HGPS cell (cell line): ENCODE measurements around a stretch of chr9.

GRCh38 chr9:85716357-85716963 is 25.3 kb downstream of the AGTPBP1 start:
- RRBS: no CpG with 5 or more reads among the region's 4 CpGs

DNA sequence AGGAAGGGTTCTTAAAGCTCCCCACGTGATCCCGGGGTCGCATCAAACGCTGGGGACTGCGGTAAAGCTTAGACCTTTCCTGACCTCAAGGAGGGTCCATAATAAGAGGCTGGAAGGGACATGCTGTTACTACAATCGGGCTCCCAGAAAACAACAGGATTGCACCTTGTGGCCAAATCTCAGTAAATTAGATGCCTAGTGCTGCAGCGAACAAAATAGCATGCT is 548 bp upstream of the AGTPBP1 start:
- RRBS: 4% methylated on average over 2 of the region's 7 CpGs

DNA sequence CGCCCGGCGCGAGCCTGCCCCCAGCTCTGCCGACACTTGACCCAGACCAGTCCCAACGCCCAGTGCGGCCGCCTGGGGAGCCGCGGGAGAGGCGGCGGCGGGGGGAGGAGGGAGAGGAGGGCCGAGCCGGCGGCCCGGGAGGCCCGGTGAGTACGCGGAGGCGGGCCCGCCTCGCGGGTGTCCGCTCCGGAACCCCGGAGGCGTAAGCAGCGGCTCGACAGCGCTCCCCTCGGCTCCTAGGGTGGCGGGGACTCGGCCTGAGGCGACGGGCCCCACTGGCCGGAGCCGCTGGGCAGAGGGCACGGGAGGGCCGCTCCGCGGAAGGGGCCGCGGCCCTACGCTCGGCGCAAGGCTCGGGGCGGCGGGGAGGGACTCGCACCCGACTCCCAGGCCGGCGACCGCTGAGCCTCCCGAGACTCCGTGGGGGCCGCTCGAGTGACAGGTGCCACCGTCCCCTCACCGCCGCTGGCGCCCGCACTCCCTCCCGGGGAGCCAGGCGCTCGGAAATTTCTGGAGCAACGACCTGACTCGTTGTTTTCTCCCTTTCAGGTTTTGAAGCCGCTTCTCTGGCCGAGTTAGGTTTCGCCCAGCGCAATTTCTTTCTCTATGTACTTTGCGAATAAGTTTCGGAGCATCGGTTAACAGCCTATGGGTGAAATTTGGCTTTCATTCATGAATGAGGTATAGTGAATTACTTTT is 63.8 kb upstream of the AGTPBP1 start:
- RRBS: no CpG with 5 or more reads among the region's 76 CpGs

GRCh38 chr9:85940673-85940976 is 321 bp upstream of the NAA35 start:
- RRBS: 0% methylated on average over 1 of the region's 21 CpGs

DNA sequence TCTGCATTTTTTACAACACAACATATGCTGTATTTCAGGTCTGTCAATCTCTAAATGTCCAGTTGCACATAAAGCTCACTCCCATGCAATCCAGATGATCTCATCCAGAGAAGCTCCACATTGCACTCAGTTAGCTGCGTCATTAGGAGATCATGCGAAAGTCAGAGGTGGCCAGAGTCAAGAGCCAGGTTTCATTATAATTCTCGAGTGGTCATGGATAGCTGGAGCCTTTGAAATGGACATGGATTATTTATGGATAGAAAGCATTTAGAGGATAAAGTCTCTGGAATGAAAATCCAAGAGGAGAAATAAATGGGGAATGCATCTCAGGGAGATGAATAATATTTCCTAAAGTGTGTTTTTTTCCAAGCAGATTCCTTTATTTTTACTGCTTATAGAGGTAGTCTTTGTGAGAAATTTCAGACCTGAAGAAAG is 232.2 kb downstream of the GAS1 start:
- RRBS: no CpG with 5 or more reads among the region's 3 CpGs

GRCh38 chr9:86945898-86946023 is 1.5 kb downstream of the GAS1 start:
- RRBS: 2% methylated on average over 19 of the region's 19 CpGs

DNA sequence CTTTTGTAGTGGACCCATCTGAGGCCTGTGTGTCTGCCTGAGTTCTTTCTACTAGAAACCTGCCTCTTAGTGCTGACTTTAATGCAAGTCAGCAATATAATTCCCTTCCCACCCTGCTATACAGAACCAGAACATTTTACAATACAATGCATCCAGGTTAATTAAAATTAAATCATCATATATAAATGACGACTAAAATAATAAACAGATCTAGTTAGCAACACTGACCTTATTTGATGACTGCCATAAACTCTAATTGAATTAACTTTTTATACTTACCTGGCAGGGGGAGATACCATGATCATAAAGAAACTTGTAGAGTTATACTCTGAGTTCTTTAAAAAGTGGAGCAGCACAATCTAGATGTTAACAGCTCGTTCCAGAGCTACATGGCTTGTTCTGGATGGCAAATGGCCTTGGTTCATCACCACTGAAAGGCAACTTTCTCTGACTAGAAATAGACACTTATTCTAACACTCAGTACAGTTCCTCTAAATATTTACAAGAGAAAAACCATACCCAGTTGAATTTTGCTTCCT is 82.8 kb upstream of the GAS1 start:
- RRBS: no CpG with 5 or more reads among the region's 2 CpGs

GRCh38 chr9:87041771-87042704 is 94.7 kb upstream of the GAS1 start:
- RRBS: no CpG with 5 or more reads among the region's 35 CpGs

DNA sequence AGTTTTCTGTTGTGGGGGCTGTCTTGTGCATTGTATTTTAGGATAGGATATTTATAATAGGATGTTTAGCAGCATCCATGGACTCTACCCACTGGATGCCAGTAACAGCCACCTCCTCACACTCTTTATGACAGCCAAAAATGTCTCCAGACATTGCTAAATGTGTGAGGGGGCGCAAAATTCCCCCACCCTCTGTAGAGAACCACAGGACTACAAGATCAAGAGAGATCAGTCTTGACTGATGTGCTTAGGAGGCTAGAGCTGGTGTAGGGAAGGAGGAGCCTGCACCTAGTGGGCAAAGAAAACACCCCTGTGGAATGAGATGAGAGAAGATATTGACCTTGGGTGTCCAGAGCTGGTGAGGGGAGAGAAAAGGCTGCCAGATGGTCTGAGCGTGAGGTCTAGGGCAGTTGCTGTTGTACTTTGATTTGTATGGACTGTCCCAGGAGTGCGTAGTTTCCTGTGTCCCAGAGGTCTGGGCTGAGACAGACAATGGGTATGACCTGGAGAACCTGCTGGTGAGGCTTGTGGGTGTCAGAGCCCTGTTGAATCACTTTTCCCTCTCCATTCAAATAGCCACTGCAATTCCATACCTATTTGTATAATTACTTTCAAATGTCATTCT is 16.3 kb downstream of the DAPK1 start:
- RRBS: no CpG with 5 or more reads among the region's 3 CpGs

DNA sequence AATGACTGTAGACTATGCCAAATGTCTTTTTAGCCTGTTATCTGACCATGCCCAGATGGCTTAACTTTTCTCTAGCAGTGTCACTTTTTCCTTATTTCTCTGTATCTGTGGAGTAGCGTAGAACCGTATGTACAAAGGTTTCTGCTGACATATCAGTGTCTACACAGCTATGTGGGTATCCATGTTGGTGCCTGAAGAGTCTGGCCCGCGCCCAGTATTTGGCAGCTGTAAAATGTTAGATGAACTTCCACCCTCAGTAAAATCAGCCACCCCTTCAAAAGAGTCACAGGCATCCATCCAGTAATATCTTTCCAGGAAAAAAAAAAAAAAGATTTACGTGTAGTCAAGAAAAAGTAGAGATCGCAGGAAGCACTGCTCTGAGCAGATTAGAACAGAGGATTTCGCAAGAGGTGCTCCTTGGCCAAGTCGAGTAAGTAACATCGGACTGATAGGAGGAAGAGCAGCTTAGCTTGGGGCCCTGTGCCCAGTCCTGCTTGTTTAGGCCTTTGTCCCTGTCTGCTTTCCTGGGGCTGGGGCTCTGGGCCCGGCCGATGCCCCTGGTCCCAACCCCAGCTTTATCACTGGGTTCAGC is 21.0 kb downstream of the DAPK1 start:
- RRBS: no CpG with 5 or more reads among the region's 11 CpGs

GRCh38 chr9:87751309-87751779 is 25.4 kb downstream of the CTSL start:
- RRBS: no CpG with 5 or more reads among the region's 3 CpGs

DNA sequence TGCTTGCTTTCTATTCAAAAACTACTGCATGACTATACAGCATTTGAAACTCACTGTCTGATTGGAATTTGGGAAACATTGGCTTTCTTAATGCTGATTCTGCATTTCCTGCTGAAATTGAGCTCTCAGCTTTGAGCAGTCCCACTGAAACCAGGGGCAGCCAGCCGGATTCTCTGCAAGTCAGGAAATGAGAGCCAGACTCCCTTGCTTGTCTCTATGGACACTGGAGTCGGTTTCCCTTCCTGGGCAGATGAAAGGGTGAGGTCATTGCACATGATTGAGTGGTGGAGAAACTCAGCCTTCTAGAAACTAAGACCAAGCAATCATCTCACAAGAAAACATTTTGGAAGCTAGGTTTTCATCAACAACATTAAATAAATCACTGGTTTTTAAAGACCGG is 119.8 kb upstream of the SPATA31C2 start:
- RRBS: no CpG with 5 or more reads among the region's 3 CpGs

DNA sequence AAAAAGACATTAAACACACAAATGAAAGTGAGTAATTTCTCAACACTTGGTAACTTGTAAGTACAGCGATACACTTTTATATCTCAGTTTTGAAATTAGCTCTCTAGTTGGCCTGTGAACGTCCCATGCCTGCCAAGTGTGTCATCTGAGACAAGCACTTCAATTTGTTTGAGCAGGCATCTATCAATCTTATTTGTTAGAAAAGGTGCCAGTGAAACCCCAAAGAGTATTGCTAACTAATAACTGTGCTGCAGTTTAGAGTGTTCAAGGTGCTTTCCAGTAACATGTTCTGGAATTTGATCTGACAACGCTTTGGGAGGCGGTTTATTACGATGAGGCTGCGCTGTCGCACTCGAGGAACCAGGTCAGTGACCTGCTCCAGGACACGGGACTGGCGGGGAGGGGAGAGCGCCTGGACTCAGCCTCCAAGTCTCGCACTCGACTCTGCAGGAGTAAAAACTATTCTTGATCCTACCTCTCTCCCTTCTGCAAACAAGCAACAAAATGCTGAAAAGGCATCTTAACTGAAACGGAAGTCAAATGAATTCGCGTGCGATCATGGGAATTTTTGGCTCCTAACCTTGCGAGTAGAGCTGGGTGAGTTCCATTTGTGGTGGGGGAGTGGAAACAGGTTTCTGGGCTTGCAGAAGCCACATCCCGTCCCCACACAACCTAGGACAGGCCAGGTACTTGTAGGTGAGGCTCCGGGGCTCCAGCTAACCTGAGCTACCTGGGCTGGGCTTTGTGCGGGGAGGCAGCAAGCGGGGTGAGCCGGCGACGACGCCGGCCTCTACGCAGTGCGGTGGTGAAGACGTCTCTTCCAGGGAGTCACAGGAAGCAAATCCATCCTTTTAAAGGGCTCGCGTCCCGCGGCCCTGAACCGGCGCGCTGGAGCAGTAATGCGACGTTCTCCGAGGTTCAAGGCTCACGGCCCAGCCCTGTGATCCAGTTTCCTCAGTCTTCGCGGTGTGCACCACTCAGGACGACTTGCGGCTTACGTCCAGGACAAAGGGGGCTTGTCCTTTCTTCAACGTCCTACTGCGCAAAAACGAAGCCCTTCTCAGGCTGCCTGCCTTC is 826 bp upstream of the SPIN1 start:
- RRBS: 3% methylated on average over 13 of the region's 49 CpGs

DNA sequence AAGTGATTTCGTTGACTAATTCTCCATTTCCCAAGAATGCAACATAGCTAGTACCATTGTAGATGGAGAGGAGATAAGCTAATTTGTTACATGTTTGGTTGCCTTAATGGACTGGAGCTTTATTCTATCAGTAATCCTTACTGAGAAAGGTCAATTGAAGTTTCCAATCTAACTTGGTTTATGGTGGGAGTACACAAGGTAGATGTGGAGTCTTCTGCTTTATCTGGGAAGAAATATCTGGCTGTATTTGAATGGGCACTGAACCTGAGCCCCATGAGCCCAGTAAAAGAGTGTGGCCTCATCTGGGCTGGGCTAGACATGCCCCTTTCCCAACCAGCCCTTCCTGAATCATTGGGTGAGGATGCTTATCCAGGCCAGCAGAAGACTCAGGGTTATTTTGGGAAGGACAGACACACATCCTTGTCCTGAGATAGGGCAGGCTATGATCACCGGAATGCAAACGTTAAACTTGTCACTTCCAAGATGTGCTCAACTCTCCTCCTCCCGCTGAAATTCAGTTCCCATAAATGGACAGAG is 69.7 kb downstream of the NXNL2 start:
- RRBS: no CpG with 5 or more reads among the region's 4 CpGs

- RRBS: 0% methylated on average over 3 of the region's 7 CpGs
Measured at GRCh38 chr9:88742441-88743007, 207.5 kb downstream of the NXNL2 start.

GRCh38 chr9:88803445-88803954 is 187.8 kb upstream of the S1PR3 start:
- RRBS: no CpG with 5 or more reads among the region's 3 CpGs

DNA sequence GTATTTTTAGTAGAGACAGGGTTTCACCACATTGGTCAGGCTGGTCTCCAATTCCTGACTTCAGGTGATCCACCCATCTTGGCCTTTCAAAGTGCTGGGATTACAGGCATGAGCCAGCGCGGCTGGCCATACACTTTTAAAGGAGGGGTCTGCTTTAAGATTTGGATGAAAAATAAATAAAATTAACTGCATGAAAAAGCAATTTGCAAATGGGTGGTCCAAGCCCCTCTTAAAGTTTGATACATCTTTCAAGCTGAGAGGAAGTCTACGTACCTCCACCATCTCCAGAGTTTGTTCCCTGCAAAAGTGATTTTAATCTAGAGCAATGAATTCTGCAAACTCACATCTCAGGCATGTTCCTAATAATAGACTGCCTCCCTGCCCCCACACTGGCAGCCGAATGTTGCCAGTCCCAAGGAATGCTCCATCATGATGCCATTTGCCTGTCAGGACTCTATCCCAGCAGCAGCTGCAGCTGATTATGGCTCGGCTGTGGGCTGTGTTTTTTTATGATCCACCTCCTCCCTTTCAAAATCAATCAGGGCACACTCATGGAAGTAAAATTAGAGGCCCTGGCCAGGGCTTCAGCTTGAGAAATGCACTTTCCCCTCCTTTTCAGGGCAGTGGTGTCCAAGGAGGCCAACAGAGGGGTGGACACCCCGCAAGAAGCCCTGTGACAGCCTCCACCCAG is 176.9 kb upstream of the S1PR3 start:
- RRBS: no CpG with 5 or more reads among the region's 6 CpGs

- RRBS: no CpG with 5 or more reads among the region's 10 CpGs
Measured at GRCh38 chr9:88828053-88828563, 163.2 kb upstream of the S1PR3 start.

GRCh38 chr9:88923846-88924045 is 67.5 kb upstream of the S1PR3 start:
- RRBS: no CpG with 5 or more reads among the region's 3 CpGs

- RRBS: 71% methylated on average over 10 of the region's 25 CpGs
Measured at GRCh38 chr9:88990546-88991038, 676 bp upstream of the S1PR3 start.